ENCODE measurements around the genes ZSCAN1 and ZBTB45.

- PRO-cap: unidirectional peak, plus-strand start at chr19:58034025; unidirectional peak, plus-strand start at chr19:58034092
CAGE:
- cytosol, long polyA minus RNA: no peak
- cytosol, long polyA plus RNA: no peak
- long polyA plus RNA: no peak
- nucleus, long polyA minus RNA: no peak
- nucleus, long polyA plus RNA: no peak
These were observed at the start of gene ZSCAN1 for GRCh38 chr19:58033673-58034655. ZSCAN1 (plus strand) TSS chr19:58034025.

DNA sequence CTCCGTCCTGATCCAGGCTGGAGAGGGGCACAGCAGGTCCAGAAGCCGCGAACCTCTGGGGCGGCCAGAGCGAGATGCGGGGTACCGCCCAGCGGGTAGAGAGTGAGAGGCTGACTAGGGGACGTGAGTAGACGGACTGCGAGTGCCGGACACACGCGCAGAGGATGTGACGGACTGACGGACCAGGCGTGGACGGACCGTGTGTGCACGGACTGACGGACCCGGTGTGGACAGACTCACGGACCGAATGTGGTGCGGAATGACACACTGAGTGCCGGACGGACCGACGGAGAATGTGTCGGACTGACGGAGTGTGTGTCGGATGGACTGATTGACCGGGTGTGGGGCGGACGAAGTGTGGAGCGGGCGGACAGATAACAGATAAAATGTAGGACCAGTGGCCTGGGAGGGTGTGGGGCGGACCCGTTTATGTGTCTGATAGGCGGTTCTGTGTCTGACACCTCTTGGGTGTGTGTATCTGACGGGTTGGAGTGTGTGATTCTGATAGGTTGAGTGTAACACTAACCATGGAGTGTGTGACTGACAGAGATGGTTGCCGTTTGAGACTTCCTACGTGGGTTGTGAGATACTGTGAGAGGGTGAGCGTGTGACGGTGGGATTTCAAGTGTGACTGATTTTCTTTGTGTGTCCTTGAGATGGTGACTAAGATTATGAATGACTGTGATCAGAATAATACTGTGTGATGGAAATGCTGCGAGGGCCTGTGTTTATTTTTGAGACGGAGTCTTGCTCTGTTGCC lies 519 bp downstream of the ZSCAN22 start:
- PRO-cap: bidirectional peak, plus-strand start at position 192 of the sequence, minus-strand start at position 104 of the sequence
CAGE:
- cytosol, long polyA minus RNA: no peak
- cytosol, long polyA plus RNA: start-site peak on the minus strand centred at position 117 of the sequence, 10 bp wide, 224 and 156 reads in 2 replicates
- long polyA plus RNA: start-site peak on the minus strand centred at position 110 of the sequence, 18 bp wide, 229 and 240 reads in 2 replicates
- nucleus, long polyA minus RNA: start-site peak on the minus strand centred at position 135 of the sequence, 46 bp wide, 127 reads; start-site peak on the plus strand centred at position 209 of the sequence, 65 bp wide, 19 reads
- nucleus, long polyA plus RNA: no peak

- PRO-cap: no peak
CAGE:
- cytosol, long polyA minus RNA: no peak
- cytosol, long polyA plus RNA: no peak
- long polyA plus RNA: no peak
- nucleus, long polyA minus RNA: no peak
- nucleus, long polyA plus RNA: no peak
These were observed 3.7 kb downstream of the A1BG start for GRCh38 chr19:58349426-58350192.

DNA sequence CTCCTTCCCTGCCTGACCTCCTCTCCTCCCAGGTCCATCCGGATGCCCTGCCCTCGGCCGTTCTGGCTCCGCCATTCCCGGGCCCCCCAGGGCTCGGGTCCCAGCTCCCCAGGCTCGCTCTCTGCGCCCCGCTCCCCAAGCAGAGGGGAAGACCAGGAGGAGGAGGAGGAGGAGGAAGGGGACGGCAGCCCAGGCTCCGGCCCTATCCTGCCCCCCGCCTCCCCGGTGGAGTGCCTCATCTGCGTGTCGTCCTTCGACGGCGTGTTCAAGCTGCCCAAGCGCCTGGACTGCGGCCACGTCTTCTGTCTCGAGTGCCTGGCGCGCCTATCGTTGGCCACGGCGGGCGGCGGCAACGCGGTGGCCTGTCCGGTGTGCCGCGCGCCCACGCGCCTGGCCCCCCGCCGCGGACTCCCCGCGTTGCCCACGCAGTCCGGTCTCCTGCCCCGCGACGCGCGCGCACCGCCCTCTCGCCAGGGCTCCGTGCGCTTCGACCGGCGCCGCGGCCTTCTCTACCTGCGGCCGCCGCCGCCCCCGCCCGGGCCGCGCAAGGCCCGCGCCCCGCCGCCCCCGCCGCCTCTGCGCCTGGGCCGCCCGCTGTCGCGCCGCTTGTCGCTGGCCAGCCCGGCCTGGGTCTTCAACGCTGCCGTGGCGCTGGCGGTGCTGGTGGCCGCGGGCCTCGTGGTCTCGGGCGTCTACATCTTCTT lies 744 bp downstream of the RNF225 start:
- PRO-cap: no peak
CAGE:
- cytosol, long polyA minus RNA: no peak
- cytosol, long polyA plus RNA: no peak
- long polyA plus RNA: no peak
- nucleus, long polyA minus RNA: no peak
- nucleus, long polyA plus RNA: no peak

GRCh38 chr19:58401088-58402184 lies 6.0 kb downstream of the RNF225 start:
- PRO-cap: bidirectional peak, plus-strand start at chr19:58401571, minus-strand start at chr19:58401231
CAGE:
- cytosol, long polyA minus RNA: no peak
- cytosol, long polyA plus RNA: no peak
- long polyA plus RNA: no peak
- nucleus, long polyA minus RNA: no peak
- nucleus, long polyA plus RNA: no peak

- PRO-cap: bidirectional peak, plus-strand start at chr19:58520003, minus-strand start at chr19:58519821
CAGE:
- cytosol, long polyA minus RNA: start-site peak on the minus strand at chr19:58519789-58519807, 60 reads
- cytosol, long polyA plus RNA: start-site peak on the minus strand at chr19:58519768-58519826, 149 and 206 reads in 2 replicates
- long polyA plus RNA: start-site peak on the minus strand at chr19:58519869-58520039, 41 and 37 reads in 2 replicates
- nucleus, long polyA minus RNA: start-site peak on the minus strand at chr19:58519770-58519792, 163 reads; start-site peak on the minus strand at chr19:58519869-58519965, 44 reads; start-site peak on the minus strand at chr19:58520153-58520206, 11 reads
- nucleus, long polyA plus RNA: start-site peak on the minus strand at chr19:58519754-58519810, 121 and 69 reads in 2 replicates
These were observed at the start of gene ZBTB45 for GRCh38 chr19:58519450-58520494. ZBTB45 (minus strand) TSS chr19:58519810.

- PRO-cap: no peak
CAGE:
- cytosol, long polyA minus RNA: no peak
- cytosol, long polyA plus RNA: no peak
- long polyA plus RNA: no peak
- nucleus, long polyA minus RNA: start-site peak on the plus strand at chr19:58546353-58547093, 23 reads
- nucleus, long polyA plus RNA: no peak
These were observed 2.7 kb downstream of the TRIM28 start for GRCh38 chr19:58546194-58547286.